ENCODE measurements around a stretch of chr14.

GRCh38 chr14:24631347-24632316 is 2.4 kb downstream of the GZMB start:
- PRO-cap: no peak

GRCh38 chr14:24774220-24774692 is 140.3 kb upstream of the GZMB start:
- PRO-cap: no peak

DNA sequence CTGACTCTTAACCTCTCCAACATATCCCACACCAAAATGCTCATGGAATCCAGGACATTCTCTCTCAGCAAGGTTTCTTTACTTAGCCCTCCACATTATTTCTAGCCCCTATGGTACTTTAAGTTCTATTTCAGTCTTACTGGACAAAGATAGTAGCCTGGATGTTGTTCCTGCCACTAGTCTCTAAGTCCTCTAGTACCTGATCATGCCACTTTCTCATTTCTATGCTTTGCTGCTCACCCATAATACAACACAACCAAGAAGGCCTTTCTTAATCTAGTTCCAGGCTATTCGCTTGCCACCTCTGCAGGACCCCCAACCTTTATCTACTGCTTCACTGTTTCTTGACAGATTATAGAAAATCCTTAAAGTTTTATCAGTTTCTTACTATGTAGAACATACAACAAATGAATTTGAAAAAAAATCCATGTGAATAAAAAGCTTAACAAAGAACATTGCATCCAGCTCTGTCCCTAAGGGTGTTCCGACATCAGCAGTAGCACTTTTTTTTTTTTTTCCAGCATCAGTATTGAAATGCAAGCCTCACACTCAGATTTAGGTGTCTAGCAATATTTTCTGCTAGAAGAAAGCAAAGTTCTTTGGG is 193.6 kb upstream of the GZMB start:
- PRO-cap: no peak

DNA sequence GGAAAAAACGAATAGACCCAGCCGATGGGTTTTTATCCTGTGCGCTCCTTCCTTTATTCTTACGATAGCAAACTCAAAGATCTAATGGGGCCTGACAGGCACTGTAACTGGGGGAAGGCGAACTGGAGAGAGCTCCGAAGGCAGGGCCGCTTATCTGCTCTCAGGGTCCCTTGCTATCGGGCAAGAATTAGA is 459 bp upstream of the STXBP6 start:
- PRO-cap: no peak

DNA sequence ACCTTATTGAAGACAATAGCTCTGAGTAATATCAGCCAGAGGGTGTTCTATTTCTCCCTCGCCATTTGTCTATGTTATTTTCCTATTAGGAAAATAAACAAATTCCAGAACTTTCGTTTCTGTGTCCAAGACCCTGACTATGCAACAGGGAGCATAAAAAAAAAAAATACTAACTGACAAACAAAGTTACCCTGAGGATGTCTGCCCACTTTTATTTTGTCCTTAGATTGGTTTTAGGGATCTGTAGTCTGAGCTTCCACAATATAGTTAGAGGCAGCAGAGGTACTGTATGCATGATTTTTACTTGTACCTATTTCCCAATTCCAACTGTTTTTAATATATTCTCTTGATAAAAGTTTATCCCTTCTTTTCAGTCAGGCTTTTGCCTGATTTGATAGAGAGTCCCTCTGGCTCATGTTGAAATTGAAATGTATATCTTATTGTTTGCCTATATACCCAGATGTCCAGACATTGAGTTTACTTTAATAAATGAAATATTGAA is 419.4 kb downstream of the NOVA1 start:
- PRO-cap: no peak

GRCh38 chr14:28401379-28401700 is 365.2 kb upstream of the FOXG1 start:
- PRO-cap: no peak

DNA sequence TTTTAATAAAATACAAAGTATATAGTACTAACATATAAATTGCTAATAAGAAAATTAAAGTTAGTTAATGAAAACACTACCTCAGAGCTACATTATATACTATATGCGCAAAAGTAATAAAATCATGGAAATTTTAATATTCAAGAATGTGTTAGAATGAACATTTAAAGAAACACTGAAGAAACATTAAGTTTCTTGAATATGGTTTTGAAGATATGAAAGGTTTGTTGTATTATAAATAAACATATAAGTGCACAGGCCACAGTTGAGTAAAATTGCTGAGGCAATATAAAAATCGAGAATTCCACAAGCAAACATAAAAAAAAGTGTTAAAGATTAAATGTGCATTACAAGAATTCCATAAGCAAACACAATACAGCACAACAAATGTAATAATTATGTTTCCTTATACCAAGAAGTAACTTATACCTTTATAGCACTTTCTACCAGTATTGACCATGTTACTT is 262.1 kb upstream of the FOXG1 start:
- PRO-cap: no peak

- PRO-cap: no peak
These were observed 153.1 kb upstream of the FOXG1 start for GRCh38 chr14:28613340-28614044.

DNA sequence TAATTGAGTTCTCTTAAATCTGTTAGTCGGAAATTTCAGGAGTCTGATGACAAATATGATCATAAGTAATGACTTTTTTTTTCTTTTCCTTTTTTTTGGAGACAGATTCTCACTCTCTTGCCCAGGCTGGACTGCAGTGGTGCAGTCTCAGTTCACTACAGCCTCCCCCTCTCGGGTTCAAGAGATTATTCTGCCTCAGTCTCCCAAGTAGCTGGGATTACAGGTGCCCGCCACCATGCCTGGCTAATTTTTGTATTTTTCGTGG is 321.8 kb downstream of the PRKD1 start:
- PRO-cap: unidirectional peak, plus-strand start at position 89 of the sequence

- PRO-cap: no peak
These were observed 177.0 kb upstream of the PRKD1 start for GRCh38 chr14:30104730-30104993.

GRCh38 chr14:30194983-30195383 is 267.3 kb upstream of the PRKD1 start:
- PRO-cap: unidirectional peak, plus-strand start at chr14:30195070

DNA sequence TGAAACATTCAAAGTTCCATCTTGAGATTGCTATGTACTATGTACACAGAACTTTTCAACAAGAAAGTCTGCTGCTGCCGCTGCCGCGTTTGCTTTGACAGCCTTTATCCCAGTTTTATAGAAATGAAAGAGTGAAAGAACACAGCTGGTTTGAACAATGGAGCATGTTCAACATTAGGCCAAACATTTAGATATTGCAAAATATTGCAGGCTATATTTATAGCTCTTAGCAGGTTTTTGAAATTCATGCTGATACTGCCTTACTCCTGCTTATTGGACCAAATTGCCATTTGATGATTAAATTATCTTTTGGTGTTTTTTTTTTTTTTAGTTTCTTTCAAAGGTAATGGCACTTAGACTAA is 299.8 kb upstream of the PRKD1 start:
- PRO-cap: no peak

DNA sequence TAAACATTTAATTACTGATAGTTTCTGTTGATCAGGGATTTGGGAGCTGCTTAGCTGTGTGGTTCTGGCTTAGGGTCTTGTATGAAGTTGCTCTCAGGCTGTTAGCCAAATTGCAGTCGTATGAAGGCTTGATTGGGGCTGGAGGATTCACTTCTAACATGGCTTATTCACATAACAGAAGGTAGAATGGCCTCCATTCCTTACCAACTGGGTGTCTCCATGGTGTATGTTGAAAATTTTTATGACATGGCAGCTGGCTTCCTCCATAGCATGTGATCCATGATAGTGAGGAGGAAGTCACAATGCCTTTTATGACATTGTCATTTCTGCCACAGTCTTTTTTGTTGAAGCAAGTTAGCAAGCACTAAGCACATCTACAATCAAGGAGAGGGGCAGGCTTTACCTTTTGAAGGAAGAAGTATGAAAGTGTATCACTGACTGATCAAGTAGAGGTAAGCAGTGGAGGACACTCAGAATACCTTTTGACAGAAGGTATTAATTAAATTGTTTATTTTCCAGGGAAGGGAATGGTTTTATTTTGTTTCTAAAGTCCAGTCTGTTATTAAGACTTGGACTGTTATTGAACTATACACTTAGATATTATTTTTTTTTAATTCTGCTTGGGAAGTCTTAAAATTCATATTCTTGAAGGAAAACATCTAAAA is 18.6 kb downstream of the G2E3 start:
- PRO-cap: no peak

DNA sequence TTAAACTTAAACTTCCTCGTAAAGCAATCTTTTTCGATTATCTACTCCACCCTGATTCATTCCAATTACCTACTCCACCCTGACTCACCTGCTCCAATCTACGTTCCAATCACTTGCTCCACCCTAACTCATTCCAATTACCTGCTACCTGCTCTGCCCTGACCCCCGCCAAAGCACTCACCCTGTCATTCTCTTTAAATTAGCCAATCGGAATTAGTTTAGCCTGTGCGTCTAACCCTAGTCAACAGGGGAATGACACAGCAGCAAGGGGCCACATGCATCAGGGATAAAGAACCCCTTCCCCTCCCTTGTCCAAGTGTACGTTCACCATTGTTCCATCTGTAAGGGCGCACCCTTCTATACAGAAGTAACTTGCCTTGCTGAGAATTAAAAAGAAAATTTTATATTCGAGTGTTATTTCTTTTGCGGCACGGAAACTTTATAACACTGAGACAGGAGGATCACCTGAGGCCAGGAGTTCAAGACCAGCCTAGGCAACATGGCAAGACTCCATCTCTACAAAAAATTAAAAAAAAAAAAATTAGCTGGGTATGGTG is 53.3 kb upstream of the AP4S1 start:
- PRO-cap: no peak

DNA sequence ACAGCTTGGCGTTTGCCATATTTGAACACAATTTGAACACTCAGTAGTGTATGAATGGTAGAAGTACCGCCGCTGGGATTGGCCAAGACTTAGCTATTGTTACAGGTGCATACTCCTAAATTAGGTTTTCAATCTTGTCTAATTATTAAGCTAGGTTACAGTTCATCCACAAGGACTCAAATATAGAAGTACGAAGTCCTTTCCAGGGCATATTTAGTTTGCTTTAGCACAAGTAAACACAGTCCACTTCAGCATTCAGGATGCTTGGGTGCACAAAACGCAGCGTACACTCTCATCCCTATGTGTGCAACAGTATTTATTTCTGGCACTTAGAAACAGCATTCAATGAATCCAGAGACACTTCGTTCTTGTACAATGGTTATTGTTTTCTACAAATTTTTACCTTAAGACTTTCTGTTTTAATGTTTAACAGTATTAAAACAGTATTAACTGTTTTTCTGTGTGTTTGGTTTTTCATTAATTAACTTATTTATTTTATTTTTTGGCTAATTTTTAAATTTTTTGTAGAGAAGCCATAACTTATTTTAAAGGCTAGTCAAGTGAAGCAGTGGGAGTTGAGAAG is 50.6 kb upstream of the HECTD1 start:
- PRO-cap: no peak

DNA sequence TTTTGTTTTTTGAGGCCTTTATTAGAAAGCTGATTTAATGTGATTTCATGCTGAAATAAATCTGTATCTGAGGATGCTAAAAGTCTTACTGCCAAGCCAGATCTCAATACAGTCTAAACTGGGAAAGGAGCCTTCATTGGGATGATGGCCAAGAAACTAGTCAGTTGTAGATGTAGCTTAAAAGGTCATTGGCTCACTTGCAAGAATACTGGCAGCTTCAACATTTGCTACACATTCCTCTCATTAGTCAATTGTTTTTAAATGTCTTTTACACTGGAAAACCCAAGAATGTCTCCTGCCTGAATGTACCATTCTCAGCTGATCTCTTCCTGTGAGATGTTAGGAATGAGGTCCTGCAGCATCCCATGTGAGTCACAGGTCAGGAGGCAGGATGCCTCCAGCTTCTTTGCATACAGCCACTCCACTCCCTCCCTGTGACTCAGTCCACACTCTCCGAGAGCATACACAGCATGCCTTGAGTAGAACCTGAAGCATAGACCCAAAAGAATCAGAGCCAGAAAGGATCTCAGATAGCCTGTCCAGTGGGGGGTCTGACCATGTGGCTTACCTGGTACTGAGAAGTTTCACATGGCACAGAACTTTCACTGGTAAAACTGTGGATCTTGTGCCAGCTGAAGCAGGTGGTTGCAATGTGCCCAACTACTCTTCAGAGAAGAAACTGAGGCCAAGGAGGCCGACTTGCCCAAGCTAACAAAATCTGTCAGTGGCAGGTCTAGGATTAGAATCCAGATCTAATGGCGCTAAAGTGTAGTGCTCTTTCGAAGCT is 56.0 kb upstream of the HECTD1 start:
- PRO-cap: no peak

DNA sequence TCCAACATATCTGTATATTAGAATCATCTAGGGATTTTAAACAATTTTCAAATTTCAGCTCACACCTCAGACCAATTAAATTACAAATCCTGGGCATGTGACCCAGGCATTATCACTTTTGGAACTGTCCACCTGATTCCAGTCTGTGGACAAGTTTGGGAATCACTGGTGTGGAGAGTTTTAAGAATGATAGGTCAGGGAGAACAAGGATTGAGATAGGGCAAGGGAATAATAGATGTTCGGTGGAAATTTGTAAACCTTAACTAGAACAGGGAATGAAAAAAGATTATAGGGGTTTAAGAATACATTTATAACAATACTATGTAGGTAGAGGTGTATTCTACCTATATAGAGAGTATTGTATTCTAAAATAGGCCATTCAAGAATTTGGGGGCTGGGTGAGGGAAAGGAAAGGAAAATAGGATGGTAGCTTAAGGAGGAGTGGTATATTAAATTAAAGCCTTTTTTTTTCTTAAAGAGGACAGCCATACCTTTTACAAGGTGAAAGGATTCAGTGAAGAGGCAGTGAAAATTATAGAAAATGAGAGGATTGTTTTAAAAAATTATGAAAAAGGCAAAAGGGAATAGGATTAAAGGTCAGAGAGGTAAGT is 123.9 kb downstream of the NUBPL start:
- PRO-cap: no peak

GRCh38 chr14:32043511-32043995 is 33.6 kb upstream of the ARHGAP5 start:
- PRO-cap: no peak

- PRO-cap: bidirectional peak, plus-strand start at chr14:32076759, minus-strand start at chr14:32076585; bidirectional peak, plus-strand start at chr14:32077078, minus-strand start at chr14:32076827
These were observed 335 bp upstream of the ARHGAP5 start for GRCh38 chr14:32076732-32077206.

GRCh38 chr14:32200660-32201520 is 123.8 kb downstream of the ARHGAP5 start:
- PRO-cap: bidirectional peak, plus-strand start at chr14:32201309, minus-strand start at chr14:32201251

All from left cardiac atrium (tissue), 1 donor.